Cardiac fibroblast (primary cell): ENCODE measurements around a stretch of chr12.

DNA sequence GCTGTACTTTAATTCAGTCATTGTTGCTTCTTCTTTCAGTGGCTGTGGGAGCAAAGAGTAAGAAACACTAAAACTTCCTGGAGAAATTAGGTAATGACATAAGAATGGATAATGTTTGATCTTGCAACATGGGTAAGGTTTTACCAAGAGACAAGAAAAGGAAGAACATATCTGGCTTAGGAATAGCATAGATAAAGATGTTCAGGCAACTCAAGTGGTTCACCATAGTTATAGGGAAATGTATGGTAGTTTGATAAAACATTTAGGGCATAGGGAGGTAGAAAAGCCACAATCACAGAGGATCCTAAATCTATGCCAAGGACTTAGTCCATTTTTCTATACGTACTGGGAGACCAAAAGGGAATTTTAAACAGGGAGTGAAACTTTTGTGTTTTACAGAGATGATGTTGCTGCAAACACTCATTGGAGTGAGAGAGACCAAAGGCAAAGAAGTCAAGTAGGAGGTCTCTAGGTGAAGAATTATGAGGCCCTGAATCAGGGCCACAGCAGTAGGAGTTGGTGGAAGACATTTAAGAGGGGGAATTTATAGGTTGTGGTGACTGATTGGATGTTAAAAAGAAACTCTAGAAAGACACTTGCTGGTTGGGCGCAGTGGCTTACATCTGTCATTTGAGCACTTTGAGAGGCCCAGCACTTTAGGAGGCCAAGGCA, 8.9 kb downstream of the ZNF10 start:
- RRBS = no CpG with 5 or more reads among the region's 2 CpGs